SK-N-DZ (cell line): Measurements from ENCODE around the gene IL22.

GRCh38 chr12:67797133-67797542, 148.6 kb downstream of the DYRK2 start:
RAMPAGE:
- cytosol, long total RNA: no peak
- nucleus, long total RNA: no peak

GRCh38 chr12:67990849-67991740, 168.4 kb downstream of the IFNG start:
RAMPAGE:
- cytosol, long total RNA: no peak
- nucleus, long total RNA: no peak

DNA sequence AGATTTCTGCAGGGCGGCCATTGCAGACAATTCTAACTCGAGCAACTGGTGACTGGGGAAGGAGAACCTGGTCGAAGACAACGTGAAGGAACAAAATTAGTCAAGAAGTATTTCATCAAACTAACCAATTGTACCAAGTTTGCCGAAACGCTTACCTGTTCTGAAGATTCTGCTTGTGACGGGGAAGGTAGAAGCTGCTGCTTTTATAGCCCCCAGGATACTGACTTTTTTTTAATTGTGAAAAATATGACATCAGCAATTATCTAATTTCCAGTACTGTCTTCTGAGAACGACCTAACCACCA, at the start of gene IL22:
Gene IL22 (minus strand): TSS at position 177 of the 304 bp plus-strand sequence.
RAMPAGE:
- cytosol, long total RNA: no peak
- nucleus, long total RNA: no peak

DNA sequence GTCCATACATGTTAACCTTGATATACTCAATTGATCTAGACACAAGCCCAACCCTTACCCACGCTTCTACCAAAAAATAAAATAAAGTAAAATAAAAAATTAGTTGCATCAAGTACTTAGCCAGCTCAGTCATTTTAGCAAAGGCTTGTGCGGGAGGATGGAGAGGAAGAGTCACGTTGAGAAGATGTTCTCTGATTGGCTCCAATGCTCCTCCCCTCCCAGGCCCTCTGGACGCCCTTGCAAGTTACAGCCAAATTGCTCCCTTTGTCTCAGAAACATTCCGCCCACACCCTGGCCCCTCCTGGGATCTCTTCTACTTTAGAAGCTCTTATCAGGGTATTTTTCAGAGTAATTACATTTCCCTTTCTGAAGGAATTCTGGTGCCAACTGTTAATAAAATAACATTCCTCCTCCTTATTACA, 72.0 kb upstream of the RAP1B start:
RAMPAGE:
- cytosol, long total RNA: no peak
- nucleus, long total RNA: no peak

RAMPAGE:
- cytosol, long total RNA: no peak
- nucleus, long total RNA: no peak
Measured at GRCh38 chr12:68611520-68612248, 985 bp downstream of the RAP1B start.

RAMPAGE:
- cytosol, long total RNA: no peak
- nucleus, long total RNA: no peak
Measured at GRCh38 chr12:68814259-68815436, 6.7 kb downstream of the MDM2 start.

RAMPAGE:
- cytosol, long total RNA: no peak
- nucleus, long total RNA: no peak
Measured at GRCh38 chr12:69065077-69065470, 132.1 kb upstream of the CPM start.

RAMPAGE:
- cytosol, long total RNA: no peak
- nucleus, long total RNA: no peak
Measured at GRCh38 chr12:69258452-69259082, 19.2 kb downstream of the CPSF6 start.

GRCh38 chr12:69416287-69416742, 53.9 kb upstream of the FRS2 start:
RAMPAGE:
- cytosol, long total RNA: no peak
- nucleus, long total RNA: no peak

DNA sequence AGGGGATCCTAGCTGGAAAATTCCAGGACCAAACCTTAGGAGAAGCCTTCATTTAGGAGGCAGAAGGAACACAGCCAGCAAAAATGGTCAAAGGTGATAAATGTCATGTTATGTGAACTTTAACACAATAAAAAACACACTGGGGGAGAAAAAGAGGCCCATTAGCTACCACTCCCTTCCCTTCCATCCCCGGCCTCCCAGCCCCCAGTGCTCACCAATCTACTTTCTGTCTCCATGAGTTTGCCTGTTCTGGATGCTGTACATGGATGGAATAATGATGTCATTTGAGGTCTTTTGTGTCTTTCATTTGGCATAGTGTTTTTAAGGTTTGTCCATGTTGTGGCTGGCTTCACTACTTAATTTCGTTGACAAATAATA, 49.6 kb upstream of the FRS2 start:
RAMPAGE:
- cytosol, long total RNA: no peak
- nucleus, long total RNA: no peak

DNA sequence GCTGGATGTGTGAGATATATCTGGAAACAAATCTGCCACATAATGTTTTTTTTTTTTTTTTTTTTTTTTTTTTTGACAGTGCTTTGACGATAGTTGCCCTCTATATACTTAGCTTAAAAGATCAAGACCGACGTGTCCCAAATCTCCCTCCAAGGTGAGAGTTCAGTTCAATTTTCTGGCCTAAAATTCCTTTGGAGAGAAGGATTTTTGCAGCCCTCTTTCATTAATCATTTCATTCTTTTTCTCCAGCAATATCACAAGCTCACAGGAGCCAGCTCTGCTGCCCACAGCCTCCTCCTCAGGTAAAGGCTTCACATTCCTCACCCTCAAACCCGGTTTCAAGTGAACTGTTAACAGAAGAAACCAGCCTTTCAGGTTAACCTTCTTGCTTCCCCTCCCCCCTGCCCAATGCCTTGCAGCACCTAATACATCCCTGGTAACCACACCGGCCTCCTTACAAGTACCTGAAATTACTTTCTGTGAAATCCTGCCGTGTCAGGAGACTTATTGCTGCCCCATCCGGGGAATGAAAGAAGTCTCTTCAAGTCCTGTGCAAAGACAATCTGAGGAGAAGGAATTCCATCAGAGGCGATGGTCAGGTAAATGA, 111.1 kb downstream of the MYRFL start:
RAMPAGE:
- cytosol, long total RNA: no peak
- nucleus, long total RNA: no peak

DNA sequence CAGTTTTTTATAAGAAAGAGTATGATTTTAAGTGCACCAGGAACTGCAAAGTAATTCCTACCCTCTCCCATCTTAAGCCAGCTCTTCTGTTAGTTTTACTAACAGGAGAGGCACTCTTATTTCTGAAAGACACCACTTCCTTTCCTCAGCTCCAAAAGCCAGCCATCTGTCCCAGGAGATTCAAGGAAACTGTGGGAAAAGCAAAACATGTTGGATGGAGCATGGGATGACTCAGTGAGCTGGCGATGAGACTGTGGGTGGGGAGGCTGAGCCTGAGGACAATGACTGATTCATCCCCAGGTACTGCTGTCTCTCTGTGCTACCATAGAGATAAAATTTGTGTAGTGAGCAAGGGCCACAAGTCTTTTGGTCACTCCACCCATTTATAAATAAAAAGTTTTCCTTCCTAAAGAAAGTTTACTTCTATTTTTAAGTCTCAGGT, 141.4 kb downstream of the MYRFL start:
RAMPAGE:
- cytosol, long total RNA: no peak
- nucleus, long total RNA: no peak

RAMPAGE:
- cytosol, long total RNA: no peak
- nucleus, long total RNA: no peak
Measured at GRCh38 chr12:70040031-70040748, 203.0 kb upstream of the CNOT2 start.

RAMPAGE:
- cytosol, long total RNA: no peak
- nucleus, long total RNA: no peak
Measured at GRCh38 chr12:70197244-70197668, 46.0 kb upstream of the CNOT2 start.

GRCh38 chr12:70365895-70366054, 315 bp upstream of the KCNMB4 start:
RAMPAGE:
- cytosol, long total RNA: no peak
- nucleus, long total RNA: no peak

RAMPAGE:
- cytosol, long total RNA: no peak
- nucleus, long total RNA: no peak
Measured at GRCh38 chr12:70598768-70599223, 38.4 kb downstream of the PTPRB start.

DNA sequence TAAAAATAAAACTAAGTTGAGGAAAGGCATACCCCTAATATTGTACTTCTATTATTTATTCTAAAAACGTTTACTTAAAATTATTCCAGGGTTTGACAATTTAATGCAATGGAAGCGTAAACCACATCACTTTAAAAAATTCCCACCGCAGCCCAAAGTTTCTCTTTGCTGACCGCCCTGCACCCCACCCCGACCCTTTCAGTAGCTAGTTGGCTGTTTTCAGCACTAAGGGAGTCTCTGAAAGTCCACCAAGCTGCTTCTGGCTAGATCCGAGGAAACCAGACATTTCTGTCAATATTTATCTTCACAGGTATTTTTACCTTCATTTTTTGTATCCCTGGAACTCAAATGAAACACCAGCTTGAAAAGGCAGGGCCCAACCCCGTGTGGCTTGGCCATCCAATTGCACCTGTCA, 28.6 kb downstream of the PTPRB start:
RAMPAGE:
- cytosol, long total RNA: no peak
- nucleus, long total RNA: no peak

DNA sequence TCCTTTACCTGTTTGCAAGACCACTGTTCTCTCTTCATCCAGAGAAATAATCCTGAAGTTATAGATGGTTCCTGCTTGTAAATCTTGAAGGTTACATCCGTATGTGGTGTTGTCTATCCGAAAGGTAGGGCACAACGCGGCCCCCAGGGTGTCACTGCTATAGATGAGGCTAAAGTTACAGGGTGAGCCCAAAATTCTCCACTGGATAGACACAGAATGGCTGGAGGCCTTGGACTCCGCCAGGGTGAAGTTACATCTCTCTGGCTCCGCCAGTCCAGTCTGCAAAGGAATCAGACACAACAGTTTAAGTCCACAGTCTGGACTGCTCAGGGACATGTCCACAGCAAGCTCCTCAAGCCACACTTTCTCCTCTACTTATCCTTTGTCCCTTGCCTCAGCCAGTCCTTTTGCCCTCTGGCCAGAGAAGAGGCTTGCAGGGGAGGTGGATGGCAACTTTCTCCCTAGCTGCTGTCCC, 28.1 kb downstream of the PTPRB start:
RAMPAGE:
- cytosol, long total RNA: no peak
- nucleus, long total RNA: no peak

RAMPAGE:
- cytosol, long total RNA: no peak
- nucleus, long total RNA: no peak
Measured at GRCh38 chr12:70722853-70723520, 85.8 kb upstream of the PTPRB start.

DNA sequence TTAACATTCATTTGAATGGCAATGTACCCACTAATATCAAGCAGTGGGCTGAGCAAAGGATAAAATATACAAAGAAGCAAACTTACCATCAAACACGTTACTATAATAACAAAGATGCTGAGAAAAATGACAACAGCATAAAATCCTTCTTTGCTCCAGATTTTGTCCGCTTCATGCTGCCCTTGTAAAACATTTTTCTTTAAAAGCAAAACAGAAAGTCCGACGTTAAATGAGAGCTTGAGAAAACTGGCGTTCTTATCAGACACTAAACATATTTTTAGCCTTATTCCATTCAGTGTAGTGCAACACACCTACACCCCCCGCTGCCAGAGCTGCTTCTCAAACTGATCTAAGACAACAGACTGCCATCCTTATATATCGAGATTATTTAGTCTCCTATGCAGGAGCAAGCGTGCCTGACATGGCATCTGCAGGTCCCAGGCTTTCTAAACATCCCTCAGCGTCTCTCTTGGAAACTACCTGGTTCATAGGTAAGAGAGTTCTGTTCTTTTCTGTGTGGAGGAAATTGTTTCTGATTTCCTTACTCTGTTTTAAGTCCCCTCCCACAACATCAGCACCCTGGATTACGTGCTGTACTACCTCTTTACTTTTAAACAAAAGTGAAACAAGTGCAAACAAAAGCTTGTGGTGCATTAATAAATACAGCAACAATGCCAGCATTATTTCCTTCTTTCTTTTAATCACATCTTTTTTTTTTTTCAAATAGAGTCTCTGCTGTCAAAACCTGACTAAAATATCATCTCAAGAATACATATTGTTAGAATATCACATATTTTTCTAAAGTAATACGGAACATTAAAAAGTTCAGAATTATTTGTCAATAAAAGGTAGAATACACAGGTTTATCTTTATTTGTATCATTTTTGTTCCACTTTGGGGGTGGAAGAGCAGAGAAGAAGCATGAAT, 117.1 kb upstream of the PTPRB start:
RAMPAGE:
- cytosol, long total RNA: no peak
- nucleus, long total RNA: no peak